Mesenchymal stem cell of the bone marrow (primary cell): ENCODE measurements around a stretch of chr12.

GRCh38 chr12:123131375-123132486, 19.2 kb downstream of the PITPNM2 start:
- CAGE, long polyA plus RNA: no peak

DNA sequence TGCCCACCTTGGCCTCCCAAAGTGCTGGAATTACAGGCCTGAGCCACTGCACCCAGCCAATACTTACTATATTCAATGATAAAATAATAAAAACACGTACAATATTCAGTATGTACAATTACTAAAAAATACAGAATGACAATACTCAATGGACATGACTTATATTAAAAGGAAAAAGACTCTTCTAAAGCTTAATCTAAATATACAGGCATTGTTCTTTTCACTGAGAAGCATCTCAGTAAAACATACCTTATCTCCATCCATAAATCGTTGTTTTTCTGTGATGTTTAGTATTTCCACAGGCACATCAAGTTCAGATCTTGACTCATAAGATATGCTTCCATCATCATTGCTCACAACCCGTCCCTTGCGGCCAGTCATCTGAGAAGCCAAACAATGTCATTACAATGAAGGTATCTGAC, 45.0 kb downstream of the SBNO1 start:
- CAGE, long polyA plus RNA: no peak

DNA sequence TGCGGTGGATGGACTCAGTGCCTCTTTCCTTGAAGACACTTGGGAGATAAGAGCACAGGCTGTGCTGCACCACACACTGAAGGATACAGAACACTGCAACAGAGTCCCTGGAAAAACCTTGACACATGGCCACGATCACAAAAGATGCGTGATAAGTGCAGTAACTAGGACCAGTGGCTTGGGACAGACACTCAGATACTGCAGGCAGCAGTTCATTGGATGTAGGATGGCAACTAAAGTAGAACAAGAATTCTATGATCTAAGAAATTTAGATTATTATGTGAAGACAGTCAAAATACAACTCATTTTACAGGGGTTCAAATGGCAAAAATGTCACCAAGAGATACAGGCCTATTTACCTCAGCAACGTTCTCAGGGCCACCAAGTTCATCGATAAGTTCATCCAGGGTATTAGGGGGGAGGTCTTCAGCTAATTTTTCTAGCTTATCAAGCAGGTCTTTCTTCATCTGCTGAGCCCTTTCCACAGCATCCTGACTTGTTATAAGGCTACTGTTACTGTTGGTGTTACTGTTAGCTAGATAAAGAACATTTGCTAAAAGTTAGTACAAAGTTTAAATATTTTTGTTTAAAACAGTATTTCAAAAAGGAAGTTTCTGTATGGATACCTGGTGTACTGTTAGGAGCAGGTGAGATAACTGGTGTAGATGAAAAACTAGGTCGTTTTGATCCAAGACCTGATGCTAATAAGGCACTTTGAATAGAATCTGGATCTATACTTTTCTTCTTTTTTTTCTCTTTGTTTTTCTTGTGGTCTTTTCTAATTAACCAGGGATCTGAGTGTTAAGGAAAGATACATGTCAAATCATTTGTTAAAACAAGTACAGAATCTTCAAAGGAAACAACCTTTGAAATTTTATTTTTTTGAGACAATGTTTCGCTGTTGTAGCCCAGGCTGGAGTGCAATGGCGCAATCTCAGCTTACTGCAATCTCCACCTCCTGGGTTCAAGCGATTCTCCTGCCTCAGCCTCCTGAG, 44.3 kb downstream of the SBNO1 start:
- CAGE, long polyA plus RNA: no peak

GRCh38 chr12:123384380-123385418, 767 bp downstream of the KMT5A start:
- CAGE, long polyA plus RNA: no peak

DNA sequence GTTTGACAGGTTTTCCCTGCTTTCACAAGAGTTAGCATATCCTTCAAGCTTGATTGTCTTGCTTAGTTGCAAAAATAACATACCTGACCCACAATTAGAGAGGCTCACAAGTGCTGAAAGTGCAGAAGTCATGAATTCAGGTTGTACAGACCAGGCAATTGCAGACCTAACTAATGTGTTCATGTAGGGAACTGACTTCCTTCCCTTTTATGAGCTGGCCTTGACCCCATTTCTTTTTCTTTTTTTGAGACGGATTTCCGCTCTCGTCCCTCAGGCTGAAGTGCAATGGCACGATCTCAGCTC, 7.0 kb downstream of the KMT5A start:
- CAGE, long polyA plus RNA: no peak

GRCh38 chr12:123394793-123395439, 11.0 kb downstream of the KMT5A start:
- CAGE, long polyA plus RNA: no peak

- CAGE, long polyA plus RNA: no peak
Measured at GRCh38 chr12:123398182-123398997, 14.5 kb downstream of the KMT5A start.

DNA sequence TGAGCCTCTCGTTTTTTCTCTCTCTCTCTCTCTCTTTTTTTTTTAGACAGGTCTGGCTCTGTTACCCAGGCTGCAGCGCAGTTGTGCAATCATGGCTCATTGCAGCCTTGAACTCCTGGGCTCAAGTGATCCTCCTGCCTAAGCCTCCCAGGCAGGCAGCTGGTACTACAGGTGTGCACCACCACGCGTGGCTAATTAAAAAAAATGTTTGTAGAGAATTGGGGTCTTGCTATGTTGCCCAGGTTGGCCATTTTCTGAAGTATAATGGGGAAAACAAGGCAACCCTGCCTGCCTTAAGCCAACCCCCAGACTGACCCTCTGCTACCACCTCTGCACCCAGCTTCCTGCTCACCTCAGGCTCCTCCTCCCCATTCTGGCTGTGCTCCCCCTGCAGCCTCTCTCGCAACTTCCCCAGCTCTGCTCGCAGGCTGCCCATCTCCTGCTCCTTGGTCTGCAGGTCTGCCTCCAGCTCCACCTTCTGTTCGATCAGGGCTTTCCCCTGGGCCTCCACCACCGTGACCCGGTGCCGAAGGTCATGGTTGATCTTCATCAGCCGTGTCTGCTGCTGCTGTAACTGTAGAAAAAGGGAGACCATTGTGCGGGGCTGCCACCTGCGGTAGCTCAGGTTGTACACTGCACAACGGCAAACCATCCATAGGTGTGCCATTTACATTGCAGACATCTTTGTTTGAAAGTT, 35.2 kb downstream of the RILPL1 start:
- CAGE, long polyA plus RNA: no peak

- CAGE, long polyA plus RNA: no peak
Measured at GRCh38 chr12:123513423-123513622, 20.2 kb downstream of the RILPL1 start.

DNA sequence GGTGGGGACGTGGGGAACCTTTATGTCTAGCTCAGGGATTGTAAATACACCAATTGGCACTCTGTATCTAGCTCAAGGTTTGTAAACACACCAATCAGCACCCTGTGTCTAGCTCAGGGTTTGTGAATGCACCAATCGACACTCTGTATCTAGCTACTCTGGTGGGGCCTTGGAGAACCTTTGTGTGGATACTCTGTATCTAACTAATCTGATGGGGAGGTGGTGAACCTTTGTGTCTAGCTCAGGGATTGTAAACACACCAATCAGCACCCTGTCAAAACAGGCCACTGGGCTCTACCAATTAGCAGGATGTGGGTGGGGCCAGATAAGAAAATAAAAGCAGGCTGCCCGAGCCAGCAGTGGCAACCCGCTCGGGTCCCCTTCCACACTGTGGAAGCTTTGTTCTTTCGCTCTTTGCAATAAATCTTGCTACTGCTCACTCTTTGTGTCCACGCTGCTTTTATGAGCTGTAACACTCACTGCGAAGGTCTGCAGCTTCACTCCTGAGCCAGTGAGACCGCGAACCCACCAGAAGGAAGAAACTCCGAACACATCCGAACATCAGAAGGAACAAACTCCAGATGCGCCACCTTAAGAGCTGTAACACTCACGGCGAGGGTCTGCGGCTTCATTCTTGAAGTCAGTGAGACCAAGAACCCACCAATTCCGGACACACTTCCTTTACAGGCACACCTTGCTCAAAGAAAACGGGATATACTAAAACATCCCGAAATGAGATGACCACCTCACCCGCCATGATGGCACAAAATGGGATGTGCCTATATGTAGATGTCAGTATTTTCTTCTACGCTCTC, 25.0 kb downstream of the CCDC92 start:
- CAGE, long polyA plus RNA: no peak

DNA sequence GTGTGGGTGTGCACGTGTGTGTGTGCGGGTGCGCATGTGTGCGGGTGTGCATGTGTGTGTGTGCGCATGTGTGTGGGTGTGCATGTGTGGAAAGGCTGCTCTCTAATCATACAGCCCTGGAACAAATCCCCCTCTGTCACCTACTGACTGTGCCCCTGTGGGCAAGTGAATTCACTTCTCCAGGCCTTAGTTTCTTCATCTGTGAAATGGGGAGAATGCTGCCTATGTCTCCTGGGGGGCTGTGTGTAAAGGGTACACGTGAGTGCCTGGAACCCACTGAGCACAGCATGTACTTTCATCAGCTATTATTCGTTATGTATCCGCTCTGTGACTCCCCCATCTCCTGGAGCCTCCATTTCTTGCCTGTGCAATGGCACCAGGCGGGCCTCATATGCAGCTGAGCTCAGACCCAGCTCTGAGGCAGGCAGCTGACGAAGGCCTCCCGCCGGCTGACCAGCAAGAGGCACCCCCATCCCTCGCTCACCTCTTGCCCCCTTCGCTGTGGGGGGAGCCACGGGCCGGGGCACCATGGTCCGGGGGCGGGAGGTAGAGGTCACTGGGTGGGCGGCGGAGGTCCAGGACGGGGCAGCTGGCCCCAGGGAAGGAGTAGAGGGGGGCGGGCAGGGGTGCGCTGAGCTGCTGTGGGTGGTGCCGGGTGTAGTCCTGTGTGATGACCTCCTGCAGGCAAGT, 39.2 kb downstream of the RFLNA start:
- CAGE, long polyA plus RNA: no peak

- CAGE, long polyA plus RNA: no peak
Measured at GRCh38 chr12:124353690-124354336, 58.9 kb downstream of the RFLNA start.

DNA sequence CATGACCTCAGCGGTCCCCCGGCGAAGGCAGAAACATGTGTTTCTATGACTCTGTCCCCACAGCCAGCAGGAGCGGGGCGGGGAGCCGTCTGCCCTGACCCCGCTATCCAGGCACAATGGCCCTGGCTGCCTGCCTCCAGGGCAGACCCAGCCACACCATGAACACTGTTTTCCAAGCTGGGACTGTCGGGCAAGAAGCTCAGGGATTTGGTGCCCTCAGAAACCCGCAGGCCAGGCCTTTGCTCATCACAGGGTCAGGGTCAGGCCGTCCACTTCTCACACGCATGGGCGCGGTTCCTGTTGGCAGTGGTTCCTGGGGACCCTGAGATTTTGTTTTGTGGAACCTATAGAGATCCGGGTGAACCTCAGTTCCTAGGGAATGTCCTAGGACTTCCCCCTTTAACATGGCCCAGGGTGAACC, 75.1 kb downstream of the RFLNA start:
- CAGE, long polyA plus RNA: no peak

GRCh38 chr12:124385652-124386491, 91.0 kb downstream of the RFLNA start:
- CAGE, long polyA plus RNA: no peak

GRCh38 chr12:124396652-124397338, 101.9 kb downstream of the RFLNA start:
- CAGE, long polyA plus RNA: no peak

DNA sequence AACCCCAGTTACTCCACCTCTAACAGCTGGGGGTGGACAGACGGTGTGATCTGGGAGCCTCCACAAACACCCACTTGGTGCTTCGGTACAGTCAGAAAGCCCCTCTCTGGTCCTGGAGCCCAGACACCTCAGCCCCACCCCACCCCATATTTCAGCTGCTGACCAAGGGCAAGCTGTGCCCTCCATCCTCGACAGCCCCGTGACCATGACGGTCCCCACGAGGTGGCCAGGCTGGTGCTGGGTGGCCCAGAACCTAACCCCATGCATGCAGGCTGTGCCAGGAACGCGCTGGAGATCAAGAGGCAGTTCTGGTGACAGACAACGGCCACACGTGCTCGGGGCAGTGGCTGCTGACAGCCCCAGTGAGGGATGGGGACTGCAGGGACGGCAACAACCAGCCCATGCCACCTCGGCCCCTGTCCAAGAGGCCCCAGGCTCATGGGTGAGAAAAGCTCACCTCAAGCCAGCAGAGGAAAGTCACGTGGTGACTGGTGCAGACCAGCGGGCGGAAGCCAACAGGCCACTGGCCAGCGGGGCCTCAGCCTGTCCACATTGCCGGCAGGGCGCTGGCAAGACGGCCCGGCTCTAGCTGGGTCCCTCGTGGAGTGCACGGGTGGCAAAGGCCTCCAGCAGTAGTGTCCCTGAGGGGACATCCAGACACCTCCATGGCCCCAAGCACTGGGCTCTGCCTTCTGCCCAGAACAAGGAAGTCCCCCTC, 134.3 kb downstream of the NCOR2 start:
- CAGE, long polyA plus RNA: no peak

DNA sequence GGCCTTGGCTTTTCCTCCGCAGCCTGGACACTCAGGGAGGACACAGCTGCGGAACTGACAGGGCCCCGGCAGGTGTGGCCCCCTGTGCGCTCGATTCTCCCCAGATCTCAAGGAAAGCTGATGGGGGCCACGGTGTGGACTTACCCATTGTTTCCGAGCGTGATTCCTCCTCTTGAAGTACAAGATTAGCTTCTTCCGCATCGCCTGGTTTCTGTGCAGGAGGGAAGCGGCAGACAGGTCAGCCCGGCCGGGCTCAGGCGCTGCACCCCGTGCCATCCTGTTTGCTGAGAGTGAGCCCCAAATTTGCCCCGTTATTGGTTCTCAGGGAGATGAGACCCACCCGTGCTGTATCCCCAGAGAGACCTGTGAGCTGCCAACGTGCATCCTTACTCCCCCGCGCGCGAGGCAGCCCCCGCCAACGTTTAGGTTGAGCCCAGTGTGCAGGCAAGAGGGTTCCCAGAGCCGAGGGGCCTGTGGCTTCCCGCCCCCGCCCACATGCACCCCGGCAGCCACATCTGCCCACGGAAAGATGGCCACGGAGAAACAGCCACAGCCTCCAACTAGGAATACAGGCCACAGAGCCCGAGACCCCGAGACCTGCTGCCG, 129.5 kb downstream of the NCOR2 start:
- CAGE, long polyA plus RNA: no peak

DNA sequence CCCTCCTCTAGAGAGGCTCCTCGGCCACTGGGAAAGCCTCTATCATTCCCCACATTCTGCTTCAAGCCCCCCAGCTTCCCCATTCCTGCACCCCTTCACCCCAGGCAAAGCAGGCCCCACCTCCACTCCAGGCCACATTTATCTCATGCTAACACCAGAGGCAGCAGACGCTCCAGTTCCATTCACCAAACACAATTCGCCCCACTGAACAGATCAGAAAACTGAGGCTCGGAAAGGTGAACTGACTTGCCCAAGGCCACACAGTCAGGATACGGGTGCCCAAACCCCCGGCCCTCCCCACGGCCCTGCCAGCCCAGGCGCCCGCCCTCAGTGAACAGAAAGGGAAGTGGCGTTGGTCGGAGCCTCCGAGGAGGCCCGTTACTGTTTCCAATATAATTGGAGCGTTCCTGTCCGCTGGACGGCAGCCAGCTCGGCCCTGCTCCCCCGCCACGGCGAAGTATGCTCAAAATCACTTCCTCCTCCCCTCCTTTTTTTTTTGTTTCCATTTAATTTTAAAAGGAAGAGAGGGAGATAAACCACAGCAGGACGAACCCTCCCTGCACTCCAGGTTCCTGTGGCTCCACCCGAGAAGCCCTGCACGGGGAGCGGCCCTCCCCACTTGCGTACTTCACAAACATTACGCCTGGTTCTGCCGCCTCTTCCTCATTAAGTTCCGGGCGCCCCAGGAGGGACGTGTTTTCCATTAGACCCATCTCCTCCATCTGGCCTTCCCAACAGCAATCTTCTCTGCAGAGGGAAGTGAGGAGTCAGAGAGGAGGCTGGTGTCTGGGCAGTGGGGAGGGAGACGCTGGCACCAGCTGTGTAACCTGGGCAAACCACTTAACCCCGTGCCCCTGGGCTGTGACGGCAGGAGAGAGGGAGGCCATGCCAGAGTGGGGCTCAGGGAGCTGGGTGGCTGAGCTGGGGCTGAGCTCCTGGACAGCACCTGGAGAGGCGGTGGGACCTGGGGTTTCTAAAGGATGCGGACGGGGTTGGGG, 61.1 kb downstream of the NCOR2 start:
- CAGE, long polyA plus RNA: no peak

DNA sequence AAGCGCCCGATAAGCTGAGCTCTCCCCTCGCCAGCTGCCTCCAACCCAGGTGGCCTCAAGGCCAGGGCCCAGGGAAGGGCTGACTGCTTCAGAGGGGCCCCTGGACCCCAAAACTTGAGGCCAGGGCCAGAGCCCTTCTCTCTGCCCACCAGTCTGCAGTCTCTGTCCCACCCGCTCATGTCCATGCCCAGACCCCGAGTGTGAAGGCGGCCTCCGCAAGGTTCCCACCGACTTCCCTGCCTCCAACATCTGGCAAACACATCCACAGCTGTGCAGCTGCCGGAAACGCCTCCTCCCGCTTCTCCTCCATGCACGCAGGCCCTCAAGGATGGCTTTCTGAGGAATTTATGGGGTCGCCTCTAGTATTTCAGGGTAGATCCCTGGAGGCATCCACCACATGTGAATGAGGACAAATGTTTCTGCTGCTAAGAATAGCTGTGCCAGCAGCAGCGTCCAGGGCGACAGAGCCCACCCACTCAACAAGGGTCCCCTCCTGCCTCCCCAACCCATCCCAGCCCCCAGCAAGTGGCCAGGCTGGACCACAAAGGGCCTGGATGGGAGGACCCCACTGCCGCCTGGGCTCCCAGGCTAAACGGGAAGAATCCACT, 59.7 kb downstream of the NCOR2 start:
- CAGE, long polyA plus RNA: no peak

- CAGE, long polyA plus RNA: no peak
Measured at GRCh38 chr12:124519395-124519714, 48.1 kb downstream of the NCOR2 start.